ENCODE results near the genes IDS, HSFX2 and FATE1.

DNA sequence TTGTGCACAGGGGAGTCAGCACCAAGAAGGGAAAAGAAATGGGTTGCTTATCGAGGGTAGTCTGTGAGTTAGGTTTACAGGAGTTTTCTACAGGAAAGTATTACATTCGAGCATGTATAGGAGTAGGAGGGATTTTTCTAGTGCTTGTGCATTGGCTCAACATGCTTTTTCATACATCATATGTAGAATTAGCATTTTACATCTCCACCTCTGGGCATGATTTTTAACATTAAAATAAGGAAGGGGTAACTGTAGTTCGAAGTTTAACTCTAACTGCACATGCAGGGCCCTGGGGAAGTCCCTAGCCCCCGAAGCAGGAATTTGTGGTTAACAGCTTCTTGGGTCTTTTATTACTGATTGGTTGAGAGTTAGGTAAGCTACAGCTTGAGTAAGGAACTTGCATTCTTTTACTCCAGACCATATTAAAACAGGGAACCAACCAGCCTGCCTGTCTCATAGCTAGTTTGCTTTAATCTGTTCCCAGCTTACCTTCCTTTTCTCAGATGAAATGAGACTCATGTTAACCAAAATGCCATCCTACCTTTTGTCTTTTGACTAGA lies 119.9 kb upstream of the AFF2 start:
- PRO-cap = no peak
- RAMPAGE, long total RNA, 3 experiments = no peak in any of the 3 experiments

DNA sequence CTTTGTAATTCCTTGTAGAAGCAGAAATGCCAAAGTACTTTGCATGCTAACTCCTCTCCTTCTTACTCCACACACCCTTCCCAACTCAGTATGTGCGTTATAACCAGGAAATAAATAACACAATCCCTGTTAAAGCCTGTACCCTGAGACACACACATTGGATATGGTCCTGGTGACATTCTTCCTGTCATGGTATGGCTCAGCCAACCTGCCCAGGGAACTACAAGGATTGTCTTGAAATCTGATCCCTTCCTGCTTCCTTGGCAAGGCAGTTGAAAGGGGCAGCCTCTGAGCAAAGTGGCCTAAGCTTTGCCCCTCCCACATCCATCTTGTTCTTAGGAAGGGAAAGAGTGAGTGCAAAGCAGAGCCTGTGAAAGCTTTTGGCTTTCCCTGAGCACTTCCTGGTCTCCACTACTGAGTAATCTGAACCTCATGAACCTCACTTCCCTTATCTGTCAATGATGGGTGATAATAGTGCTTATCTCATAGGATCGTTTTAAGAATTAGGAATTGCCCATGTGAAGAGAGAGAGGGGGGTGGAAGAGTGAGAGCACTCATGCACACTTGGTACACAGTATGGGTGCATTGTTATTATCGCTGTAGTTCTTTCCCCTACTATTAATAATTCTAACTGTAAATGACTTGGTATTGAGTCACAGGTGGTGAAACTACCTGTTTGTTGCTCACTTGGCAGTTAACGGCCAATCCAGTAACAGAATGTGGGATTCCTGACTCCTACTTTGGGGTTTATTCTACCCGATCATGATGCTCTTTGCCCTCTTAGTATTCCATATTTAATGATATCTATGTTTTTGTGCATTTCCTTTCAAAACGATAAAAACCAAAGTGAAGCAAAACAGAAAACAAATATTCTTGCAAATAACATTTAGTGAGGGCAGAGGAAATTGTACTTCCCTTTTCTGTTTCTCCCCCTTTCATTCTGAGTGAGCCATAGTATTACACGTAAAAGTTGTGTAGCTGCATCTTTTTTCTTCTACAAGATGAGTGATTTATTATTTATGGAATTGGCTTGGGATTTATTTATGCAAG lies 109.5 kb downstream of the AFF2 start:
- PRO-cap = no peak
- RAMPAGE, long total RNA, 3 experiments = no peak in any of the 3 experiments

DNA sequence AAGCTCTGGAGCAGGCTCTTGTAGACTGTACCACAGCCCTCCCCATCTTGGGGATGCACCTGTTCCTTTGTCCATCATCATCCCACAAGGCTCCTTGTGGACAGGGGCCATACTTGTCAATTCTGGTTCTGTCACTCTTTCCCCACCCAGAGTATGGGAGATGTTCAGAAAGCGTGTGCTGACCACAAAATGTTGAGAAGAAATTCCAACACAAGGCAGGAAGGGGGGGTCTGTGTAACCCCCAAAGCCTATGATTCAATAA lies 18.6 kb downstream of the IDS start:
- PRO-cap = no peak
- RAMPAGE, long total RNA, 3 experiments = no peak in any of the 3 experiments

DNA sequence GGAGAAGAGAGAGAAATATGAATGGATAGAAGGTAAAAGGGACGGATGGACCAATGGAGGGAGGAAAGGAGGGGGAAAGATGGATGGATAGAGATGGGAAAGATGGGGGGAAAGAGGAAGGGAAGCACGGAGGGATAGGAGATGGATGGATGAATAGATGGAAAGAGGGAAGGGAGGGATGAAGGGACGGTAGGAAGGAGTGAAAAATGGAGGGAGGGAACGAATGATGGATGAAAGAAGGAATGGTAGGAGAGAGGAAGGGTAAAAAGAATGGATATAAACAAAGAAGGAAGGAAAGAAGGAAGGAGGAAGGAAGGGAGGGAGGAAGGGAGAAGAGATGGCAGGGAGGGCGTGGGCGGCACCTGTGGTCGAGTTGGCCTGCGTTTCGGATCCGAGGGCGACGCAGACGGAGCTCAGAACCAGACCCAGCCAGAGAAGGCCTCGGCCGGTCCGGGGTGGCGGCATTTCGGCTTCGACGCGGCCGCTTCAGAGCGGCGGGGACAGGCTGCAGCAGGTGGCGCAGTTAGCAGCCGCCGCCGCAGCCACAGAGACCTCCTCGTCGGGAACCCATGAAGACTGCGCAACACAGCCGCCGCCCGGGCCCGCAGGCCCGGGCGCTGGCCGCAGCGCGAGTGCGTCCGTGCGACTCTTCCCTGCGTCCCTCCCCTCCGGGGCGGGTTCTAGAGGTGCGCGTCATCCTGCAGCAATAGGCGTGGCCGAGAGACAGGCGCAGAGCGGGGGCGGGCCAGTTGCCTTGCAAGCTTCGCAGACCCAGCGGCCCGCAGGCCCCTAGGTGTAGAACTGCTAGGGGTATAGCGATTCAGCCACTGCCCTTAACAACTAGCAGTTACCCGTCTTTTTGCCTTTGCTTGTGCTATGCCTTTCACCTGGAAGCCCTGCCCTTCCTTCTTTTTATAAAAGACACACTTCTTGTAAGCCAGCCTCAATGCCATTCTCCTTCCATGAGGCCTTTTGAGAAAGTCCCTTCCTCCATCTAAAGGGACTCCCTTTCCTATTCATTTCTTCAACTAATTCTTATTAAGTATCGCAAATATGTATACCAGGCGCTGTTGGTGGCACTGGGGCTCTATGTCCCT lies at the start of gene IDS:
TSS of gene IDS (minus strand) at position 634 of the 1,097 bp plus-strand sequence.
- PRO-cap = bidirectional peak, plus-strand start at position 732 of the sequence, minus-strand start at position 634 of the sequence
- RAMPAGE, long total RNA, 3 experiments = start-site peak on the minus strand in 3 of 3 experiments, centred at positions 607 to 617 of the sequence, 261 to 987 reads per replicate

DNA sequence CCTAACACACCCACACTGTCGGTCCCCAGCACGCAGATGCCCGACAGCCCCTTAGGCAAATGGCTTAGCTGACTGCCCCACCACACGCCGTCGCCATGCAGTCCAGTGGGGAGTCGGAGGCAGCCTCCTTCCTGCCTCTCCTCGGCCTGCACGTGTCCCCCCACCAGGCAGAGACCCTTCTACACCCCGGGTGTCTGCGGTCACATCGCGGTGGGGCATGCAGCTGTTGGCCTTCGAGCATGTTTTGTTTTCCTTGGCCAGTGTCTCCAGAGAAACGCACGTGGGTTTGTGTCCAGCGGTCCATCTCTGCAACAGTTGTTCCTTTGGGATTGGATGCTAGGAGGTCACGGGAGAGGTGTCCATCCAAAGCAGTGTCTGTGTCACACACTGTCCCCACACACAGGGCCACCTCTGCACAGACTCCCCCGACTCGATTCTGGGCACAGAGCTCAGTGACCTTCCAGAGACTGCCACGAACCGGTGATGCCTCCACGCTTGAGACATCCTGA lies at the start of gene HSFX2:
TSS of gene HSFX2 (minus strand) at position 123 of the 509 bp plus-strand sequence.
- PRO-cap = no peak
- RAMPAGE, long total RNA, 3 experiments = no peak in any of the 3 experiments

- PRO-cap = no peak
- RAMPAGE, long total RNA, 3 experiments = start-site peak on the minus strand in 1 of 3 experiments, at chrX:149606657-149607535 at its widest, 7 reads per replicate
Measured at GRCh38 chrX:149606607-149607183, 11.6 kb upstream of the HSFX2 start.

DNA sequence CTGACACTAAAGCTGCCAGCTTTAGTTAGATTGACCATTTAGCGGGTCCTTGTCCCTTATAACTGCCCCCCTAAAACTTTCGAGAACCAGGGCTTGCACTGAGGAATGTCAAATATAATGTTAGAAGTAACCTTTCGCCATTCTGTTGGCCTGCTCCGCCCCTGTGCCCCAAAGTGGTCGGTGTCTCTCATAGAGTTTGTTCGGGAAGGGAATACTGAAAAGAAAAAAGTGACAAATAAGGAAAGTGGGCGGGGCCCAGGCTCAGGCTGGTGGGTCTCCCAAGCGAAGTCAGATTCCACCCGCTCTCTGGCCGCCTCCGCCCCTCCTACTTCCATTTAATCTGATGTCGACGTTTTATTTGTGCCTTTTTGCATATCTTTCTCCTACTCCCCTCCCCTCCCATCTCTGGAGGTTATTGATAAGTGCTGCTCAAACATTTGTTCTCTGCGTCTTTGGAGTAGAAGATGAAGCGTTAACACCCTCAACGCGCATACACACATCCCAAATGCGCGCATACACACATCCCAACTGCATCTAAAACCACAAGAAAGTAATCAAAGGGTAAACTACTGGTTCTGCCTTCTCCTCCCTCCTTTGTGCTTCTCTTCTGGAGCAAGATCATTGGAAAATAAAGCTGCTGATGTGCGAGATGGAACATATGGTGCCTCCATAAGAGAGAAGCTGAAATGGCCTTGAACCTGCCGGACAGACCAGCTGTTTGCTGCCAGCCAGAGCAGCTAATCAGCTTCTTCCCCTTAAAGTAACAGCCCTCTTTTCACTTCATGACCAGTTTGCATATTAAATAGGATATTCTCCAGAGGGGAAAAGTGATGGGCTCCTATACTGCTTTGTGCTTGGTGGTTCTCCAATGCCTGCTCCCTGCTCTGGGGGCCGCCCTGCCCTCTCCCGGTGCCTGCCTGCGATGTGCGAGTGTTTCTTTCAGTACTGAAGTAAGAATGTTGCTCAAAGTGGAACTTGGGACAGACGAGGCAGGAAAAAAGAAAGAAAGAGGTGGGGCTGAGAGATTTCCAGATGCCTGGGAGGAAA lies 3.1 kb downstream of the MAMLD1 start:
- PRO-cap = bidirectional peak, plus-strand start at position 298 of the sequence, minus-strand start at position 175 of the sequence
- RAMPAGE, long total RNA, 3 experiments = no peak in any of the 3 experiments

- PRO-cap = no peak
- RAMPAGE, long total RNA, 3 experiments = no peak in any of the 3 experiments
Measured at GRCh38 chrX:150480662-150481190, 87.7 kb upstream of the MTM1 start.

- PRO-cap = bidirectional peak, plus-strand start at chrX:150509181, minus-strand start at chrX:150509072
- RAMPAGE, long total RNA, 3 experiments = no peak in any of the 3 experiments
Measured at GRCh38 chrX:150508920-150509403, 59.5 kb upstream of the MTM1 start.

DNA sequence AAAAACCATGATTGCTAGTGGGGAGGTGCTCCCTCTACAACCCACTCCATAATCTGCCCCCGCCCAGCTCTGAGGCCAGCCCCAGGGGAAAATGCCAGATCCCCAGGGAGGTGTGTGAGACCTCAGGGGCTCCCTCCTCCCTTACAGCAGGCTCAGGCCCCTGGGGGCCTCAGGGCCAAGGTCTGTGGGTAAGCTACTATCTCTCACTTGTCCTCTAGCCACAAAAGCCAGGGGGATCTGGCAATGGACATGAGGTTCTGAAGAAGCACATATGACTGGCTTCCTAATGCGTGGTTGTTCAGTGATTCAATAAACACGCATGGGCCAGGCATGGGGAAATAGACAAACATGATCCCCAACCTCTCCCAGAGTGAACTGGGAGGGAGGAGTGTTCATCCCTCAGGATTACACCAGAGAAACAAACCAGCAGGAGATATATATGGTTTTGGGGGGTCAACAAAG lies 51.0 kb upstream of the MTM1 start:
- PRO-cap = no peak
- RAMPAGE, long total RNA, 3 experiments = no peak in any of the 3 experiments

GRCh38 chrX:150572011-150572715 lies 3.7 kb downstream of the MTM1 start:
- PRO-cap = no peak
- RAMPAGE, long total RNA, 3 experiments = no peak in any of the 3 experiments

DNA sequence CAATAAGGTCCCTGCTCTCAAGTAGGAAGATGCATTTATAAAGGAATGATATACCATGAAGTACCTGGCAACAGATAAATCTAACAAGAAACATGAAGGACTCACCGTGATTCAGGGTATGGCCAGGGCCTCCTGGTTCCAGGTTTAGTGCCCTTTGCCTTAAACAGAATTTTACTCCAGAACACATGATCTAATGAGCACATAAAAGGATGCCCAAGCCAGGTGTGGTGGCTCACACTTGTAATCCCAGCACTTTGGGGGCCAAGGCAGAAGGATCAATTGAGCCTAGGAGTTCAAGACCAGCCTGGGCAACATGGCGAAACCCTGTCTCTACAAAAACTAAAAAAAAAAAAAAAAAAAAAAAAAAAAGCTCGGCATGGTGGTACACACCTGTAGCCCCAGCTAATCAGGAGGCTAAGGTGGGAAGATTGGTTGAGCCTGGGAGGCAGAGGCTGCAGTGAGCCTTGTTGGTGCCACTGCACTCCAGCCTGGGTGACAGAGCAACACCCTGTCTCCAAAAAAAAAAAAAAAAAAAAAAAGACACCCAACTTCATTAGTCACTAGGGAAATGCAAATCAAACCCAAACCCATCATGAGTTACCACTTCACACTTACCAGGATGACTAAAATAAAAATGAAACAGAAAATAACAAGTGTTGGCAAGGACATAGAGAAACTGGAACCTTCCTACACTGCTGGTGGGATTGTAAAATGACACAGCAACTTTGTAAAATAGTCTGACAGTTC lies 18.9 kb downstream of the CD99L2 start:
- PRO-cap = no peak
- RAMPAGE, long total RNA, 3 experiments = no peak in any of the 3 experiments

DNA sequence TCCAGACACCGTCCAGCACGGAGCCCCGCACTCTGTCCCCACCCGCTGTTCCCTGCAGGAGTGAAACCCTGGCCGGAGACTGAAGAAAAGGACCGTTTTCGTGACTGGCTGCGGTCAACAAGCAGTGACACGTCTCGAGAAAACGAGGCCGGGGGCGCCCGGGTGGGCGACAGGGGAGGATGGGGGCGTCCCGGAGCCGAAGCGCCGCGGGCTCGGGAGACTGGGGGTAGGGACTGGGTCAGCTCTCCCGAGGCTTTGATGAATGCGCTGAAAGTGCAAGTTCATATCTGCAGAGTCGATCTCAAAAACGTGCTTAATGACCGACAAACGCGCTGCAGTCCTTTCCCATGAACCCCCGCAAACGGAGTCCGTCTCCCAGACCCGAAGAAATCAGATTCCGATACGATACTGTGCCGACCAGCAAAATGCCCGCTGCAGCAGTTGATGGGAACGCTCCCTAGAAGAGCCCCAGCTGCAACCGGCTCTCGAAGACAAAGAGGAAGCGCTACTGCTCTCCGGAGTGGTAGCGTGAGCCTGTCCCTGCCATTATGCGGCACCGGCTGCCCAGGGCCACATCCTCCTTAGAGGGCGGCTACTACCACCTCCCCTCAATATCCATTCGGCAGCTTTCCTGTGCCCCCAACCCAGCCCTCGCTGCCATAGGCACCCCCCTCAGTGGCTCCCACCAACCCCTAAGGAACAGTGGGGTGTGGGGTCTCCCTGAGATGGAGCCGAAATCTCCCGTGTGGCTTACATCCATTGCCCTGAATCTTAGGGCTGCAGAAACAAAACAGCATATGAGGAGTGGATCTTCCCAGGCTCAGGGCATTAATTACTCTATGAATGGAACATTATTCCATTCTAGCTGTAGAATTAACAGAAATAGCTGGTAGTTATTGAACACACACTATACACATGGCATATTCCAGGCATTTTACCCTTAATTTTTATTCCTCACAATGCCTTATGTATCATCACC lies 962 bp upstream of the CD99L2 start:
- PRO-cap = no peak
- RAMPAGE, long total RNA, 3 experiments = no peak in any of the 3 experiments

DNA sequence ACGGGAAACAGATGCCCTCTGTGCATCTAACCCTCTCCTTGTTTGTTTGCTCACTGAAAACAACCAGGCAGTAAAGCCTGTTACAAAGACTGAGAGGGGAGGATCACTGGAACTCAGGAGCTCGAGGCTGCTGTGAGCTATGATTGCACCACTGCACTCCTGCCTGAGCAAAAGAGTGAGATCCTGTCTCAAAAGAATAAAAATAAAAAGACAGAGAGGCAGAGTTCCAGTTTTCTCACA lies 16.7 kb upstream of the HMGB3 start:
- PRO-cap = no peak
- RAMPAGE, long total RNA, 3 experiments = no peak in any of the 3 experiments

- PRO-cap = no peak
- RAMPAGE, long total RNA, 3 experiments = no peak in any of the 3 experiments
Measured at GRCh38 chrX:151715826-151716222, at the start of gene FATE1. TSS of gene FATE1 (plus strand) at chrX:151716035.

- PRO-cap = no peak
- RAMPAGE, long total RNA, 3 experiments = no peak in any of the 3 experiments
Measured at GRCh38 chrX:151957775-151958890, 16.3 kb downstream of the GABRE start.

GRCh38 chrX:152155644-152156329 lies 17.4 kb upstream of the MAGEA10 start:
- PRO-cap = no peak
- RAMPAGE, long total RNA, 3 experiments = no peak in any of the 3 experiments

GRCh38 chrX:152176865-152177712 lies 38.7 kb upstream of the MAGEA10 start:
- PRO-cap = no peak
- RAMPAGE, long total RNA, 3 experiments = no peak in any of the 3 experiments

- PRO-cap = no peak
- RAMPAGE, long total RNA, 3 experiments = no peak in any of the 3 experiments
Measured at GRCh38 chrX:152876771-152877516, 20.9 kb upstream of the ZNF185 start.

DNA sequence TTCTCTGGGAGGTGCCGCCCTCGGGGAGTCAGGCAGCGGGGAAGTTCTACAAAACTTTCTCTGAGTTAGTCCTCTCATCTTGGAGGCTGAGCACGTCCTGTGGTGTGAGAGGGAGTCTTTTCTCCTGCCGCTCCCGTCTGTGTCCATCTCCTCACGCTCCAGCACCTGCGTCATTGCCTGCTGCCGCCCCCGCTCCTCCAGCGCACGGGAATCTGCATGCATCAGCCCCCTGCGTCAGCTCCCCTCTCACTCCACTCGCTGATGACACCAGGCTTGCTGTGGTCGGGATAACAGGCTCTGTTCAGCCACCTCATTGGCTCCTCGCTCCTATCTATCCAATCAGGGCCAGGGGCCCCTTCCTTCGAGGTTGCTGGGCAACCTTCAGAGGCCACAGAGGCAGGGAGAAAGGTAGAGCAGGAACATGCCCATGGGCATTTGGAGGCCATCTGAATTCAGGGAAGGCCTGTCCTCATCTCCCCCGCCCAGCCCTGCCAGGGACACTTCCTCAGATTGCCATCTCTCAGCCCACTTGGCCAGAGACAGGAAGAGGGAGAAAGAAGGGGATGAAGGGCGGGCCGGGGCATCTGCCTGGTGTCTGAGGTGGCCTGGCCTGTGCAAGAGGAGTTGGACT lies 9.3 kb downstream of the ZNF185 start:
- PRO-cap = no peak
- RAMPAGE, long total RNA, 3 experiments = no peak in any of the 3 experiments